Ishikawa (cell line): ENCODE measurements around the genes PHF8, PAGE3, ARHGEF9 and ZC4H2.

DNA sequence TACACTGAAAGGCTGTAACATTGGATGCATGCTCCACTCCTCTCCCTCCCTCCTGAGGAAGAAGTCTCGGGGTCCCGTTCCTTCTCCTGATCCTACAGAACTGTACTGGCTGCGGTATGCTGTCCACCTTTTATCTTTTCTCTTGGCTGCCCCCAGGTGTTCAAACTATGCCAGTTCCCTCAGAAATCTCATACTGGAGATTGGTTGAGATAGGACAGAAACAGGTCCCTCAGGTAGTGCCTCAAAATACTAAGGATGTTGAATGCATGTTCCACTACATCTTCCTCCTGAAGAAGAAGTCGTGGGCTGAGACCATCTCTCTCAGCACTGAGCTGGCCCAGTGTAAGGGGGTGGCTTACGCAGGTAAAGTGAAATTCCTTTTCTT, 145.4 kb upstream of the HUWE1 start:
- RRBS = no CpG with 5 or more reads among the region's 5 CpGs

DNA sequence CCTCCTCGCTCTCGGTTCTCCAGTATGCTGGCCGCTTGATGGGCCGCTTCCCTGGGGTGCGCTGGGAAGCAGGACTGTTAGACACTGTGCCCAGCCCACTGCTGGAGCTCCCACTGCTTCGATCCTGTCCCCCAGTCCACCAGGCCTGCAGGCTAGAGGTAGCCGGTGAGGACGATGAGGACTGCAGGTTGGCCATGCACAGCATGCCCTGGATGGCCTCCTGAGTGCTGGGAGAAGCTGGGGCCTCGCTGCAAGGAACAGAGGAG, 59.4 kb downstream of the PHF8 start:
- RRBS = no CpG with 5 or more reads among the region's 9 CpGs

GRCh38 chrX:54043745-54044568, at the start of gene PHF8:
Gene PHF8, minus strand, starts transcription at chrX:54044473.
- RRBS = under 1% methylated on average over 27 of the region's 85 CpGs

GRCh38 chrX:54044569-54045574, 599 bp upstream of the PHF8 start:
- RRBS = 1% methylated on average over 7 of the region's 31 CpGs

GRCh38 chrX:54180942-54181839, 1.9 kb downstream of the FAM120C start:
- RRBS = no CpG with 5 or more reads among the region's 6 CpGs

- RRBS = no CpG with 5 or more reads among the region's 7 CpGs
Measured at GRCh38 chrX:54183619-54183992, 552 bp upstream of the FAM120C start.

DNA sequence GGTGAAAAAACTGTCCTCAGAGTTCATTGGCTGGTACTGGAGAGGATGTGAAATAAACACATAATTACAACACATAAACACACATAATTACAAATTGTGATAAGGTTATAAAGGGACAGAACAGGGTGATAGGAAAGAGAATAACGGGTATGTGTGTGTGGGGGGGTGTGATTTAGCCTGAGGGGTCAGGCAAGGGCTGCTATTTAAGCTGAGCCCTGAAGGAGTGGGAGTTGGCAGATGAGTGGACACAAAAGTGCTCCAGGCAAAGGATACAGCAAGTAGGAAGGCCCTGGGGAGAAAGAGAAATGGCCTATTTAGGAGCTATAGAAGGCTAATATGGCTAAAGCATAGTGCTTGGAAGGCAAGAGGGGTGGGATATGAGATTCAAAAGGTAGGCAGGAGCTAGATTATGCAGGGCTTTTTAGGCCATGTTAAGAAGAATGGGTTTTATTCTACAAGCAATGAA, 3.2 kb upstream of the FGD1 start:
- RRBS = no CpG with 5 or more reads among the region's 1 CpG

GRCh38 chrX:54563160-54563909, 33.3 kb downstream of the GNL3L start:
- RRBS = no CpG with 5 or more reads among the region's 13 CpGs

GRCh38 chrX:54746606-54747343, 51.3 kb downstream of the ITIH6 start:
- RRBS = no CpG with 5 or more reads among the region's 4 CpGs

DNA sequence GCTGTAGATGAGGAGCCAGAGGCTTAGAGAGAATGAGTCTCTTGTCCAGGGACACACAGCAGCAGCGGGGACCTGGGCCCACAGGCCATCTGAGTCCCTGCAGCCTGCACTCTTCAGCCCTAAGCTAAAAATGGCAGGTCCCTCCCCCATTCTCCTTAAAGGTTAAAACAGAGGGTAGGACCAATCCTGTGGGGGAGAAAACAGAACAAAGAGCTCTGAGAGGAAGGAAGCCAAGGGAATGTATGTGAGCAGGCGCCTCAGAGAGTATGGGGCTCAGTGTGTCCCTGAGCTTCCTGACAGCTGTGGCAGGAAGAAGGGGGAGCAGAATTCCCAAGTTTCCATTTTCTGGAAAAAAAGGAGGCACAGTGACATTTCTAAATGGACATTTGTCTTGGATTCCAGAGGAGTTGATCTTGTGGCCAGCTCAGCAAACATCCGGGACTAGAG, 16.1 kb downstream of the MAGED2 start:
- RRBS = no CpG with 5 or more reads among the region's 3 CpGs

DNA sequence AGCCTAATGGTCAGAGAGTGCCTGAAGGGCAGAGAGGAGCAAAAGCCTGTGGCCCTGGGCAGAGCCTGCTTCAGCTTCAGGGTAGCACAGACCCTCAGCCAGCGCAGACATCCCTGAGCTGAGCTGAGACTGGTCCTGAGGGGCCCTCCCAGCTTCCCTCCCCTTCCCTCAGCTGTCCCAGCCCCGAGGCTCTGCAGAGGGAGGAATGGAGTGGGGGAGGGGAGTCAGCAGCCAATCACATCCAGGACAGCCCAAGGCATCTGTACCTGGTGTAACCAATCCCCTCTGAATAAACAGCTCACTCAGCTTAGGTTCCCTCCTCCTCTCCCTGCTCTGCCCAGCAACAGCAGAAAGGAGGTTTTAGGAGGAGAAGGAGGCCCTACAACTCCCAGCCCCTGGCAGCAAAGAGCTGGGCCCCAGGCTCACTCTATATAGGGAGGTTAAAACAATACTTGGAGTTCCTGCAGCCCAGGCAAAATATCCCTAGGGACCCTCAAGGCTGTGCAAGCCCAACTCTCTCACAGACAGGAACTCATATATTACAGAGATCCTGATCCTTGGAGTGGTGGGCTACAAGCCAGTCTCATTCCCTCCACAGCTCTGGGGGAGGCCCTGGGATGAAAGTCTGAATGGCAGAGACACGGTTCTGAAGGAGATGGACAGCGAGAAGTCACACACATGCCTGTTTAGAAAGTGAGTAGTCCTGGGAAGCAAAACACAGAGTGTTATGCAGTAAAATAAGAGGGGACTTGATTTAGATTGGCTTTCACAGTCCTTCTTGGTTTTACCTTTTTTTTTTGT, 33.9 kb downstream of the MAGED2 start:
- RRBS = no CpG with 5 or more reads among the region's 4 CpGs

- RRBS = no CpG with 5 or more reads among the region's 14 CpGs
Measured at GRCh38 chrX:55264667-55265144, at the start of gene PAGE3. Gene PAGE3, minus strand, starts transcription at chrX:55264916.

- RRBS = no CpG with 5 or more reads among the region's 4 CpGs
Measured at GRCh38 chrX:56573024-56573469, 9.6 kb downstream of the UBQLN2 start.

DNA sequence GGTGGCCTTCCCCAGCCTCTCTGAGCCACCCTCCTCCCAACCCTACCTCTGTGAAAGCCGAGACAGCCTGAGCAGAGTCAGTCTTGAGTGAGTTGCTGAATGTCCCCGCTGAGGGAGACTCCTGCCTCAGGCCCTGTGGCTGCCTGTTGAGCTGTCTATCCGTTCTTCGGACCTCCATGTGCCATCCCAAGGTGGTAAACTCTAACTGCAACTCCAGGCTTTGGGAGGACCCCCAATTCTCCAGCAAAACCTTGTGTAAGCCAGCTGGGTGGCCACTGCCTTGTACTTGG, 37.7 kb downstream of the NBDY start:
- RRBS = no CpG with 5 or more reads among the region's 4 CpGs

DNA sequence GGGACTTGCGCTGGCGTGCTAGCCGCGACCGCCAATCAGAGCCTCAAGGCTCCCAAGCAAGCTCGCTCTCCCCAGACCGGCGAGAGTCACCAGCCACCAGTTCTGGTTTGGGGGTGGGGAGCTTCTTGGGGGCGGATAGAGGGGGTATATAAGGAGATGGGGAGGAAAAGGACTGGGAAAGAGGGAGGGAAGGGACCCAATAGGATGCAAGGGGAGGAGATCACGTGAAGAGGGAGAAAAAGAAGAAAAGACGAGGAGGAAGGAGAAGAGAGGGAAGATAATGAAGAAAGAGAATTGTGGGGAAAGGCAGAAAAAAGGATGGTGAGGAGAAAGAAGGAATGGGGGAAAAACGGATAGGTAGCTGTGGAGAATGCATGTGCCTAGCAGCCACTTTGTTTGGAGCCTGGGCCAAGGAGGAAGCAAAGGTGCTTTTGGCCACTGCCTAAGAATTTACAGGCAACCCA, 29.7 kb downstream of the ARHGEF9 start:
- RRBS = no CpG with 5 or more reads among the region's 12 CpGs

DNA sequence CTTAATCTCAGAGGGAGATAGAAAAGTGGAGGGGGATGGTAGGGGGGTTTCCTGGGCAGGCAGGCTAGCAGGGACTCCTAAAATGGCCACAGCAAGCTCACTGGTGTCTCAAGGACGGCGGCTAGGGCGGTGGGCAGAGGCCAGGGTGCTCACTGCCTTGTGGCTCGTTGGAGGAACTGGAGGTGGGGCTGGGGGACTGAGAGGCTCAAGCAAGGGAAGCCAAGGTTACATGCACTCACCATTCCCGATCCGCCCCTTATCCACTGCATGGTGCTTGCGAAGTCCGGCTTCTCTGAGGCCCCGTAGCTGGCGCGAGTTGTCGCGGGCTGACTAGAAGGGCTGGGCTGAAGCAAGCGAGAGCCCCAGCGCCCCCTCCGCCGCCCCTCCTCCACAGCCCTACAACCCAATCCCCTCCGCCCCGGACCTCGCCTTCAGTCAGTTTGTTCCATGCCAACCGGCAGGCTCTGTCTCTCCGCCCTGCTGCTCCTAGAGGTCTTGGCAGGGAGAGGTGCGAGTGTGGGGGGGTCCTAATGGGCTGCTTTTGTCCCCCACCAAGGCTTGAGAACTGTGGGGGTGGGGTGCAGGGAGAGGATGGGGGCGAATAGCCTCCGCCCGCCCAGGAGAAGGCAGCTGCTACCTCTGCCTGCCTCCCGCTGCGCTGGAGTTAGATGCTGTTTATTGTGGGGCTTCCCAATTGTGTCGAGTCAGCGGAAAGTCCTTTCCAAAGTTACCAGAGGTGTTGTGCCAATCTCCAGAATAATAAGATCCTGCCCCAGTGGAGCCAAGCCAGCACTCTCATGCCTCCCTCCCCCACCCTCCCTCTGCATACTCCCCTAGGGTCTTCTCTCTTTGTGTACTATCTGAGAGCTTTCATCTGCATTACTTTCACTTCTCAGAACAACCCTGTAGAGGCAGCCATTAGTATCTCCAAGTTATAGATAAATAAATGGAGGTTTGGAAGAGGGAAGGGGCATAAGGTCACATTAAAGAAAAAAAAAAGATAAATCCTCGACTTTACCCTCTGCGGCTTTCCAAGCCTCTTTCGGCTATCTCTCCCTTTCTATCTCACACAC, at the start of gene ARHGEF9:
Gene ARHGEF9 (minus strand): TSS at position 338 of the 1,073 bp plus-strand sequence.
- RRBS = 60% methylated on average over 6 of the region's 33 CpGs

DNA sequence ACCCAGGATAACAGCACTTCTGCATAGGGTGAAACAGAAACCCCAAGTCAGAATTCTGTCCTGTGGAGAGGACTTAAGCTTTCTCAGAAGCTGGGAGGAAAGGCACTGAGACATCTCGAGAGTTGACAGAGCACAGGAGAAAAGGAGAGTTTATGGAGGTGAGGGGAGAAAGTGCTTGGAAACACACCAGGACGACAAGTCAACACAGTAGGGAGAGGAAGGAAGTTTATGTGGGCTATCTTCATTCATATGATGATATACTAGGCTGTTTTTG, 150.5 kb downstream of the AMER1 start:
- RRBS = no CpG with 5 or more reads among the region's 2 CpGs

DNA sequence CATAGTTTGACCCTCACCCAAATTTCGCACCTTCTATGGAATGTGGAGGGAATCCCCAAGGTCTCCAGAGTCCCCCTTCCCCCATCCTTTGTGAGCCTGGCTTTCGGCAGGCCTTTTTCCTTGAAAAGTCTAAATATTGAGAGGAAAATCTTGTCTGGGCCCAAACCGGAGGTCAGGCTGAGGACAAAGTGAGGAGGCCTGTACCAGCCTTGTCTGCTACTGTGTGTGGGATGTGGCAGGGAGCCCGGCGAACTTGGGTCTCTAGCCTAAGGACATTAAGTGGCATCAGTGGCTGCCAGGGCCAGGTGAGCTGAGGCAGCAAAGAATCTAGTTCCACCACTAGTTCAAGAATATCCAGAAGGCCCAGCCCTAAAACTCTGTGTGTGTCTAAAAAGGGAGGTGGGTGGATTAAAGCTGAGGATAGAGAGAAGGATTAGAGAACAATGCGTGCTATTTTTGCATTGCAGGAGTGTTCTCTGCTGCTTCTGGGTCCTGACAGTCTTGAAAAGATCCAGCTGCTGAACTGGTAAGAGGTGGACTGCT, 1.1 kb upstream of the AMER1 start:
- RRBS = 24% methylated on average over 2 of the region's 6 CpGs

GRCh38 chrX:64338887-64339221, 56.4 kb downstream of the MTMR8 start:
- RRBS = no CpG with 5 or more reads among the region's 1 CpG

DNA sequence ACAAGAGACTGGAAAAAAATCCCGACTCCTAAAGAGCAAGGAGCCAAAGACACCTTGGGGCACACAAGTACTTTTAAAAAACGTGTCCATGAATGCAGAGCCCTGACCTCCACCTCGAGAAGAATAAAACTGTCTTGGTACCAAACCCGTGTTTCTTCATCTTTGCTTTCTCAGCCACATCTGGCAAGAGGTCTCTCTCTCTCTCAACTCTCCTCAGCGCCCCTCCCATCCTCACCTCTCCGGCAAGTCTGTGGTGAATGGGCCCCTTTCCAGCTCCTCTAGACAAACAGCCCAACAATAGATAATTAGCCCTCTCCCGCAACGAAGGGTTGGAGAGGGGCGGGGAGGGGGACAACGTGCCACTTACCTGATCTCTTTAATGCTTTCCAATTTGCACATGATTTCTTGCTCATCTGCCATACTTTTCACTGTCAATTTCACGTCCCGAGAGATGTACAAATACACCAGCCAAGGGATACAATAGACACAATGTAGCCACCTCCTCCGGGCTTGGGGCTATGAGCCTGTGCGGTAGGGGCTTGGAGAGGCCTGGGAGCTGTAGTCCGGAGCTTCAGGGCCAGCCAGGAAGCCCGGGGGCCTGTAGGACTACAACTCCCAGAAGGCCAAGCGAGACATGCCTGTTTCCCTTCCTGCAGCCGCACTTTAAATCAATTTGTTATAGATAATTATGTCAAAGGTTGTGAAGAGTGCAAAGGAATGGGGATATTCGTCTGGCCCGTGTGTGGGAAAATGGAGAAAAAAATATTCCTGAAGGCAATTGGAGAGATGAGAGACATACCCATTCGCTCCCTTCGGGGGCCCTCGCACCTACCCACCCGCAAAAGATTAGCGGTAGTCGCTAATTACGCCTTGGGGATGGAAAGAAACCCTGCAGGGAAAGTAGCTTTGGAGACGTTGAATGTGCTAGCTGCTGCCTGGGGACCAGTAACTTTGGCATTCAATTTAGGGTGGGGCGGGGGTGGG, at the start of gene ZC4H2:
Gene ZC4H2 (minus strand): TSS at position 493 of the 984 bp plus-strand sequence.
- RRBS = 3% methylated on average over 3 of the region's 29 CpGs